SK-N-MC (cell line): ENCODE results near the genes EGFL7 and SAPCD2.

DNA sequence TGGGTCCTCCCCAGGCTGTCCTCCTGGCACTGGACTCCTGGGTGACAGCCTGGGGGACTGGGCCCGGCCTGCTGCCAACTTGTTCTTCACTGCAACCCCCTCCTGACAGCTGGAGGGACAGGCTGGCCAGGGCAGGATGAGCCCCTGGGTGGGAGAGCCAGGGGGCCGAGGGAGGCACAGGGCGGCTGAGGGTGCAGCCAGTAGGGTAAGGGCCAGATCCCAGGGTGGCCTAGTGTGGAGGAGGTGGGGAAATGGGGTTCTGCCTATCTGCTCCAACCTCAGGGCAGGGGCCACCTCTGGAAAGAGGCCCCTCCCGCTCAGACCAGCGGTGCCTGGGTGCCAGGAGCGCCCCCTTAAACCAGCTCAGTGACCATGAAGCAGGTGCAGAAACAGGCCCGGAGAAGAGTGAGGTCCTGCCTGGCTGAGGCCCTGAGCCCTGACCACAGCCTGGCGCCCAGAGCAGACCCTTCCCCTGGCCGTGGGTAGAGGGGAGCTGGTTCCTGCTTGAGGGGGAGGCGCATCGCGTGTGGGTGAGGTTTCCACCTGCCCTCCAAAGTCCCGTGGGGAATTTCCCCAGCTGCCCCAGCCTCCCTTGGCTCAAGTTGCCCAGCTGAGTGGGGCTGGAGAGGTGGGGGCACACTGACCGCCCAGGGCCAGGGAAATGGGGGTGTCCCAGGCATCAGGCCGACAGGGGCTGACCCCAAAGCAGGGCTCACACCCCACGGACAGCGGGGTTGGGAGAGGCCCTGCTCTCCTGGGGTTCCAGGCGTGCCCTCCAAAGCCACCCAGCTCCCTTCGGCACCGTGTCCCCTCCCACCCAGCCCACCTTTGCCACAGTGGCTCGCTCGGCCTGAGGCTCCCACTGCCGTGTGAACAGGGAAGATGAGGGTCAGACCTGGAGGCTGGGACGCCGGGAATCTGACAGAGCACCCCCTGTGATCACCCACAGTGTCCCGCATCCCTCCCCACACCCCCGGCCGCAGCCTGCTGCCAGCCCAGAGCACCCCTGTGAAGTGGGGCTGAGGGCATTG, 1.2 kb upstream of the EGFL7 start:
- RRBS: 89% methylated on average over 4 of the region's 28 CpGs

- RRBS: 79% methylated on average over 6 of the region's 46 CpGs
Measured at GRCh38 chr9:136662225-136663531, at the start of gene EGFL7. Gene EGFL7, plus strand, starts transcription at chr9:136662916.

DNA sequence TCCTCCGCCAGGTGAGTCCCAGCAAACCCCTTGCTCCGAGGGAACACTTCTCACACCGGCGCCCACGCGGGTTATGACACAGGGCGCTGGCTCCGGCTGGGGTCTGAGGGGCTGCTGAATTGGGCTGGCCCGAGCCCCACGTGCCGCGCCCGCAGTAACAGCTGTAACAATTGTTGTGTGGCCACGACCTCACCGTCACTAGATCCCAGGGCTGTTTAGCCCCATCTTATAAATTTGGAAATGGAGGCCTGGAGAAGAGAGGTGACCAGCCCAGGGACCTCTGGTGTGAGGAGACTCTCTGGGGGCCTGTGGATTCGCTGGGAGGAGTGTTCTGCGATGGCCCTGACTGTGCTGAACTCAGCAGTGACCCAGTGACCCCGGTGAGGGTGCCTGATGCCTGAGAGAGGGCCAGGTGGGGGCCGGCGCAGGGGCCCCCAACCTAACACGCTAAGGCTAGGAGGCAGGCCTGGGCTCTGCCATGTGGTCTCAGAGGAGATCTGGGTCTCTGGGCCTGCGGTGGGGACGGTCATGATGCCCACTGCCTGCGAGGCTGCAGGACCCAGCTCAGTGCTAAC, 2.1 kb downstream of the EGFL7 start:
- RRBS: 95% methylated on average over 8 of the region's 24 CpGs

DNA sequence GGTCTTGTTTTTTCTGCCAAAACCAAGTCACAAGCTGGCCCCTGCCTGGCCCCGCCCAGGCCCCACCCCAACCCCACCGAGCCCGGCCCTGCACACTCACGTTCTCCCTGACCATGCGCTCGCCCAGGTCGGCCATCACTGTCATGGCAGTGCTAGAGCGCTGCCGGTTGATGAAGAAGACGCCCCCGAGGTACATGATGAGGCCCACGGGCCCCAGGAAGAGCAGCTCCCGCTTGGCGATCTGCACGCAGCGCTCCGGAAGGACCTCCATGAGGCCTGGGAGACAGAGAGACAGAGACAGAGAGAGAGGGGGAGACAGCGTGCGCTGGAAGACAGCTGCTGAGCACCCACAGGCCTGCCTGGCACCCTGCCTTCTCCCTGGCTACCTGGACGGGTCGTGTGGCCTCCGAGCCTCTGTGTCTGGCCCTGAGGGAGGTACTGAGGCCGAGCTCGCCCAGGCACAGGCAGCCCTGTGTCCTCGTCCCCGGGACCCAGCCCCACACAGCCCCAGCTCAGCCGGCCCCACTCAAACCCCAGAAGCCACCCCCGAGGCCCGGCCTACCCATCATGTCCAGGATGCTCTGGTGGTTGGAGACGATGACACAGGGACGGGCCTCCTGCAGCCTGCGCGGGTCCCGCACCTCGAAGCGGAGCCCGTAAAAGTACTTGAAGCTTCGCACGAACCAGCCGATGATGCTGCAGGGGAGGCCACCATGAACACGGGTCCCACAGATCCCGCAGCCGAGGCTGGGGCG, 10.2 kb downstream of the AGPAT2 start:
- RRBS: 87% methylated on average over 14 of the region's 44 CpGs

DNA sequence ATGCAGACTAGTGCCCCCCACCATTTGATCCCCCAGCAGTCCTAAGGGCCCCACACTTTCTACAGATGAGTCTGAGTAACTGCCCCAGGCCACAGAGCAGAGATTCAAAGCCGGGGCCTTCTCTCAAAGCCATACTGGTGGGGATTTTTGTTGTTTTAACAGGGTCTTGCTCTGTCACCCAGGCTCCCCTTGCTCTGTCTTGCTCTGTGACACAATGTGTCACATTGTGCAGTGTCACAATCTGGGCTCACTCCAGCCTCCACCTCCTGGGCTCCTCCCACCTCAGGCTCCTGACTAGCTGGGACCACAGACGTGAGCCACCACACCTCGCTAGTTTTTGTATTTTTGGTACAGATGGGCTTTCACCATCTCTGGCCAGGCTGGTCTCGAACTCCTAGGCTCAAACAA, 8.7 kb downstream of the AGPAT2 start:
- RRBS: no CpG with 5 or more reads among the region's 4 CpGs

- RRBS: no CpG with 5 or more reads among the region's 28 CpGs
Measured at GRCh38 chr9:136680959-136681634, 6.2 kb downstream of the AGPAT2 start.

- RRBS: no CpG with 5 or more reads among the region's 19 CpGs
Measured at GRCh38 chr9:136685684-136686515, 1.4 kb downstream of the AGPAT2 start.

DNA sequence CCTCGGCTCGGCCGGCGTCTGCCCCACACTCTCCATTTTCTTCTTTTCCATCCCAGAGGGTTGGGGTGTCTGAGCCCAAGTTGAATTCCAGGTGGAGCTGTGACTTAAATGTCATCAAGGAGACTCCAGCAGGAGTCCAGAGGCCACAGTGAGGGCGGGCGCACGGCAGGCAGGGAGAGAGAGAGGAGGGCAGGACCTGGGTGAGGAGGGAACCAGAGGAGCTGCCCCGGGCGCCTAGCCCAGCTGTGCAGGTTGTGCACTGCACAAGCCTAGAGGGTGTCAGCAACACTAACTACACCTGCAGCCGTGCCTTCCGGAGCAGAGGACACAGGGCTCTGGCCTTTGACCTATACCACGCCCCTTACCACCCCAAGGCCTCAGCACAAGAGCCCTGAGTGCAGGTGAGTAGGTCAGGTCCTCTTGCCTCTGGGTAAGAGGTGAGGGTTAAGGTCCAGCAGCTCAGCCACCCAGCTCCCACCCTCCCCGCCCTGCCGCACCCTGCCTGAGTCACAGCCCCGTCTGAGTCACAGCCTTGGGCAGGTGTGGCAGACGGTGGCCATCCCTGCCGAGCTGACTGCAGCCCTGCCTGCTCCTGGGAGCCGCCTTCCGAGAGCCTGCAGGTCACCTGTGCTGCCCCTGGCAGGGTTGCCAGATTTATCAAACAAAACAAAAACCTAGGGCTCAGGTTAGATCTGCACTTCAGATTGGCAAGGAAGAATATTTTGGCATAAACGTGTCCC, 6.4 kb upstream of the AGPAT2 start:
- RRBS: 90% methylated on average over 4 of the region's 20 CpGs

DNA sequence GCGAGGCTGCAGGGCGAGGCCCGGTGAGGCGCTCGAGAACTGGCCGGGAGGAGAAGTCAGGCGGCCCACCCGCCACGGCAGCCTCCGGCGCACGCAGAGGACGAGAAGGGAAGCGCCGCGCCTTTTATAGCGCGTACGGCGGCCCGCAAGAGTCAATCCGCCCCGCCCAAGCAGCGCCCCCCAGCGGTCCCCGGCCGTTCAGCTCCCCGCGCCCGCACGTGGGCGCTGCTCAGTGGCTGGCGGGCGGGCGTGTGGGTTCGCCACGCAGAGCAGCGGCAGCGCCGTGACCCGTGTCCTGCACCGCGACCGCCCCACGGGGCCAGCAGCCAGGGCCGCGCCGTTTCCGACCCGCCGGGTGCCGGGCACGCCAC, 14.7 kb downstream of the LCN10 start:
- RRBS: under 1% methylated on average over 17 of the region's 53 CpGs

DNA sequence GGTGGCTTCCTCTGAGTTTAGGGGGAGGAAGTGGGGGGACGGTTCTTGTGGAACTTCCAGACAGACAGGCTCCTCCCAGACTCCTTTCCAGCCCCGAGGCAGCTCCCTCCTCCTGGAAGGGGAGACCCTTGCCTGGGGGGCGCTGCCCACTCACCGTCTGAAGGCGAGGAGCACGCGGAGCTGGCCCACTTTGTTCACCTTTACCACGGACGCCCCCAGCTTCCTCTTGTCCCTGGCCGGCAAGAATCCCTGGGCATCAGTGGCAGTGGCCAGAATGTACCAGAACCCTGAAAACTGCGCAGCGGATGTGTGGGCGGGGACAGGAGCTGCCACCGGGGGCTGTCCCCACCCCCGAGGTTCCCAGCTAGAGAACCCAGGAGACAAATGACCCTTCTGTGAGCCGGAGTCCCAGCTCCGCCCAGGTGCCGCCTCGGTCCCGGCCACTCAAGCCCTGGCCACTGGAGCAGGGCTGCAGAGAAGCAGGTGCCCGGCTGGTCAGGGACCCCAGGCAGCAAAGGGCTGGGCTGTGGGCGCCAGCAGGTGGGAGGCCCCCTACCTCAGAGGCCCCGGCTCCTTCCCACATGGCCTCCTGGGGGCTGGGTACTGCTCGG, 908 bp downstream of the LCN10 start:
- RRBS: 66% methylated on average over 13 of the region's 24 CpGs

DNA sequence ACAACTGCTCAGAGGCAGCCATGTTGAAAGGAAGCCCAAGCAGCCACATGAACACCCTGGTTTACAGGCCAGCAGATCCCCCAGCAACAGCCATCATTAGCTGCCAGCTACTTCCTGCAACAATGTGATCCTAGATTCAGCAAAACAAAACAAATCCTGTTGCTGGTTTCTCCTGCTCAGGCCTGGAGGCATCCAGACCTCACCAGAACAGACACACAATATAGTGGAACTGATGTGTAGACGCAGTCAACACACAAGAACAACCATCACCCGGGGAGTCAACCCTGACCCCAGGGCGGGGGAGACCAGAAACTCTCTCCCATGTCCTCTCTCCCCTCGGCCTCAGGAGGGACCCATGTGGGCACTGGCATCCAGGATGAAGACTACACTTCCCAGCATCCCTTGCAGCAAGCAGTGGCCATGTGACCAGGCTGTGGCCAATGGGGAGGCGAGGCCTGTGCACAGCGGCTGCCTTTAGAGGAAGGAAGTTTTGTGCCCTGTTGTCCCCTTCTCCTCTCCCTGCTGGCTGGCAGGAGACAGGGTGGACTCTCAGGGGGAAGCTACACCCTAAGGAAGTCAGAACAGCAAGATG, 9.2 kb upstream of the LCN15 start:
- RRBS: no CpG with 5 or more reads among the region's 6 CpGs

DNA sequence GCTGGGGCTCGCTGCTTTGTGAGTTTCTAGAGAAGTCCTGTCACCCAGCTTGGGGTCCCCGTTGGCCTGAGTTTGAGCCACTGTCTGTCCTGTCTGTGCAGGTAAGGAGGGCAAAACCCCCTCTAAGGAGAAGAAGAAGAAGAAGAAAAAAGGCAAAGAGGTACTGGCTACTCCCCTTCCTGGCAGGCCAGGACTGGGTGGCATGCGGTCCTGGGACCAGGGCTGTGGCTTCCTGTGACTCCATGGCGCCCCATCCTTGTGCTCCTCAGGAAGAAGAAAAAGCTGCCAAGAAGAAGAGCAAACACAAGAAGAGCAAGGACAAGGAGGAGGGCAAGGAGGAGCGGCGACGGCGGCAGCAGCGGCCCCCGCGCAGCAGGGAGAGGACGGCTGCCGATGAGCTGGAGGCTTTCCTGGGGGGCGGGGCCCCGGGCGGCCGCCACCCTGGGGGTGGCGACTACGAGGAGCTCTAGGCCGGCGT, 2.2 kb upstream of the AJM1 start:
- RRBS: 7% methylated on average over 6 of the region's 21 CpGs

DNA sequence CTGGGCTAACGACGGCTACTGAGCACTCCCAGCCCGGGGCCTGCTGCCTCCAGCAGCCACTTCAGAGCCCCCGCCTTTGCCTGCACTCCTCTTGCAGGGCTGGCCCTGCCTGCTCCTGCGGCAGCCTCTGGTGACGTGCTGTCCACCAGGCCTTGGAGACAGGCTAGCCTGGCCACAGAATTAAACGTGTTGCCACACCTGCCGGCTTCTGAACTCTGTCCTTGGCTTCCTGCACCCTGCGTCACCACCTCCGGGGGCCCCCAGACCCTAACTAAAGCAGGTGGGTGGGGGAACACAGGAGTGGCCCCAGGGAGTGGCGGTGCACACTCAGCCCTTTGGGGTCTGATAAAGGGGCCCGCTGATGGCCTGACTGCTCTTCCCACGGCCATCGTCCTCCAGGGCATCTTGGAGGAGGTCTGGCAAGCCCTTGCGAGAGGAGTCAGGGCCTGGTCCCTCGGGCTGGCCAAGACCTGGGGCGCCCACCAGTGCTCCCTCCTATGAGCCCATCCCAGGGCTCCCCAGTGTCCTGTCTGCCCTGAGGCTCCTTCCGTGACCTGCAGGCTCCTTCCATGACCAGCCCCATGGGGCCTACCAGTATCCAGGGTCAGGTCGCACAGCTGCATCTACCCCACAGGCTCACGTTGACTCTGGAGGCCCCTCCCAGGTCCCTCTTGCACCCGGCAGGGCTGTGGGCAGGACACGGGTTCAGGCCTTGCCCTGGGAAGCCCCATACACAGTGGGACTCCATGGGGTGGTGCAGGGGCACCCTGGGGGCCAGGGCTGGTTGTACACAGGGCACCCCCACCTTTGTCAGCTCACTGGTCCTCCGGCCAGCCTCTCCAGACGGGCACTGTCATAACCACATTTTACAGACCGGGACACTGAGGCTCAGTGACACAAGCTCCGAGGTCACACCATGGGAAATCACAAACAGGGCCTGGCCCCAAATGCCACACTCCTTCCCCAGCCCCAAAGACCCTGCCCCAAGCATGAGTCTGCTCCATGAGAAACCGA, 1.0 kb upstream of the MAMDC4 start:
- RRBS: 82% methylated on average over 2 of the region's 27 CpGs

DNA sequence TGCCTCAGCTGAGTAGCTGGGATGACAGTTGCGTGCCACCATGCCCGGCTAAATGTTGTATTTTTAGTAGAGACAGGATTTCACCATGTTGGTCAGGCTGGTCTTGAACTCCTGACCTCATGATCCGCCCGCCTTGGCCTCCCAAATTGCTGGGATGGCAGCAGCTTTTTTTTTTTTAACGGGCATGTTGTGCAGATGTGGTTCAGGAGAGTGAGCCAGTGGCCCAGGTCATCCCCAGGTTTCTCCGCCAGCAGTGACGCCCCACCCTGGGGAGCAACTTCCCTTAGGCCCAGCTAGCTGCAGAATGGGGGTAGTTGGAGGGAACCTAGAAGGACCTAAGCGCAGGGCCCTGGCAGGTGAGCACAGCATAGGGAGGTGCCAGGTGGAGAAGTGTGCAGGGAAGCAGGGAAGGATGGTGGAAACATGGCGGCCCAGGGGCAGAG, 6.1 kb upstream of the TRAF2 start:
- RRBS: no CpG with 5 or more reads among the region's 9 CpGs

- RRBS: 88% methylated on average over 13 of the region's 74 CpGs
Measured at GRCh38 chr9:136942058-136943135, 2.1 kb downstream of the FBXW5 start.

DNA sequence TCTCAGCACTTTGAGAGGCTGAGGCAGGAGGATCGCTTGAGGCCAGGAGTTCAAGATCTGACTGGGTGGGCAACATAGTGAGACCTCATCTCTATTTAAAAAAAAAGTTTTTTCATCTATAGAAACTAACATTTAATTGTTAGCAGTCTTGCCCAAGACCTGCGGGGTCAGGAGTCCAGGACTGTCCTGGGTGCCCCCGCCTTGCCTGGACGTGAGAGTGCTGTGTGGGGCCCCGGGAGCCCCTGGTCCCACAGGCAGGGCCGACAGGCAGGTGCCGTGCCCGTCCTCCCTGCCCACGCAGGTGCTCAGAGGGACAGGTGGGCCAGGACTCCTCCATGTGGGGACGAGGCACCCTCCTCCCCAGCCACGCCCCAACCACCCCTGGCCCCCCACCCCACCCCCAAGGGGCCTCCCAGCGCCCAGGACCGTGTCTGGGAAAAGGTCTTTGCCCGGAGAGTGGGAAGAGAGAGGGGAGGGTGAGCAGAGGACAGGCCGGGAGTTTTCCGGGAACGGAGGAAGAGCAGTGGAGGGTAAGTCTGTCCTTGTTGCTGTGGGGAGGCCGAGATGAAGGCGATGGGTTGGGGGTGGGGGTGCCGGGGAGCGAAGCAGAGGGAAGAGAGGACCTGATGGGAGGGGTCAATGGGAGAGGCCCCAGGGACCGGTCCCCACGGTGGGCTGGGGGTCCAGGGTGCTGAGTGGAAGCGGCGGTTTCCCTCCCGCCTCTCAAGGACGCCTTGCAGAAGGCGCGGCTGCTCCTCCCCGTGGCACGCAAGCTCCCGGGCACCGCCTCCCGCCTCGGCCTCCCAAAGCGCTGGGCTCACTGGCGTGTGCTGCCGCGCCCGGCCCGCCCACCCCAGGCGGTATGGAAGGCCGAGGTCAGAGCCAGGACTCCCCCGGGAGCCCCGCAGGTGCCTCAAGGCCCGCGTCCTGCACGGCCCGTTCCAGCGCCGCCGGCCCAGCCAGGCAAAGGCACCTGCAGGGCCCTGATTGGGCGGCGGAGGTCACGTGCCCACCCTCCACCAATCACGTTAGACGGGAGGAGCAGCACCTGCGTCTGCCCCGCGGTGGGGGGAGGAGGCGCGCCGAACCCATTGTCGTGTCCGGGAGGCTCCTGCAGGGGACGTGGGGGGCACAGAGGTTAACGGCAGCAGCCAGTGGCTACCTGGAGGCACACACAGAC, 2.5 kb upstream of the LCN12 start:
- RRBS: 1% methylated on average over 29 of the region's 67 CpGs

DNA sequence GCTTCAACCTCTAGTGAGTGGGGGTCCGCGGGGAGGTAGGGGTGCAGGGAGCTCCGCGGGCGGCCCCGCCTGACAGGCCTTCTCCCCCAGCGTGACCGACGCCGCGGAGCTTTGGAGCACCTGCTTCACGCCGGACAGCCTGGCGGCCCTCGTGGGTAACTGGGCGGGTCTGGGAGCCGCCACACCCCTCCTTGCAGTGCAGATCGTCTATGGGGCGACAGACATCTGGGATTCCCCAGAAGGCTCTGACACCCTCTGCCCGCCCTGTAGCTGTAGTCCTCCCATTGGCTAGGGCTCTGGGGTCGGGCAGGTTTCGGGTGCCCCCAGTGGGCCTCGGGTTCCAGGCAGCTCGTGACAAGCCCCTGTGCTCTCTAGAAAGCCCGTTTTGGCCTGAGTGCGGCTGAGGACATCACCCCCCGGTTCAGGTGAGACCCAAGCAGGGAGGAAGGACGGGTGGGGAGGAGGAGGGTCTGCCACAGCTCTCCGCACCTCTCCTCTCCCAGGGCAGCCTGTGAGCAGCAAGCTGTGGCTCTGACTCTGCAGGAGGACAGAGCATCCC, 407 bp downstream of the PAXX start:
- RRBS: no CpG with 5 or more reads among the region's 29 CpGs

DNA sequence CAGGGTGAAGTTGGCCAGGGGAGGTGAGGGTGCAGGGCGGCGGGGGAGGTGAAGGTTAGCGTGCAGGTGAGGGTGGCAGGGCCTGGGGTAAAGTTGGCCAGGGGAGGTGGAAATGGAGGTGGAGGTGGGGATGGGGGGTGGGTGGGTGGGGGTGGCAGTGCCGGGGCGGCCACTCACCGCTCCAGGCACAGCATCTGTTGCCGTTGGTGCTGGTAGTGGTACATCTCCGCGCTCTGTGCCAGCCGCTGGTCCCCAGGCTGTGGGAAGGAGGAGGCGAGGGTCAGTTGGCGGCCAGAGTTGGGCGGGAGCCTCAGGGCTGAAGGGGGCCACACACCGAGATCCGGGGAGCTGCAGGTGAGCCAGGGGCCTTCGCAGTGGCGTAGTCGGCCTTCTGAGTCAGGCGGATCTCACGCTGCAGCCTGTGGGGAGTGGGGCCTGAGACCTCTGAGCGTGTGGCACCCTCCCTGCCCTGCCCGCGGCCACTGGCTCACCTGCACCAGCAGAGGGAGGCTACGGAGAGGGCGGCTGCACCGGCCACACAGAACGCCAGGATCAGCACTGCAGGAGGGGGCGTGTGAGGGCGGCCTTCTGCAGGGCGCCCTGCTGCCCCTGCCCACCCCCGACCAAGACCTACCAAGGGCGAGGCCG, 5.7 kb downstream of the NPDC1 start:
- RRBS: no CpG with 5 or more reads among the region's 33 CpGs

- RRBS: no CpG with 5 or more reads among the region's 23 CpGs
Measured at GRCh38 chr9:137055630-137056366, 1.9 kb upstream of the ENTPD2 start.

GRCh38 chr9:137070190-137070981, at the start of gene SAPCD2:
Gene SAPCD2, minus strand, starts transcription at chr9:137070557.
- RRBS: under 1% methylated on average over 15 of the region's 77 CpGs